Foreskin keratinocyte (primary cell): Measurements from ENCODE around the genes STX8 and GLP2R.

GRCh38 chr17:8929748-8930174 is 35.7 kb downstream of the PIK3R5 start:
- RAMPAGE, total RNA, result no peak

GRCh38 chr17:8951068-8951691 is 14.3 kb downstream of the PIK3R5 start:
- RAMPAGE, total RNA, result no peak

DNA sequence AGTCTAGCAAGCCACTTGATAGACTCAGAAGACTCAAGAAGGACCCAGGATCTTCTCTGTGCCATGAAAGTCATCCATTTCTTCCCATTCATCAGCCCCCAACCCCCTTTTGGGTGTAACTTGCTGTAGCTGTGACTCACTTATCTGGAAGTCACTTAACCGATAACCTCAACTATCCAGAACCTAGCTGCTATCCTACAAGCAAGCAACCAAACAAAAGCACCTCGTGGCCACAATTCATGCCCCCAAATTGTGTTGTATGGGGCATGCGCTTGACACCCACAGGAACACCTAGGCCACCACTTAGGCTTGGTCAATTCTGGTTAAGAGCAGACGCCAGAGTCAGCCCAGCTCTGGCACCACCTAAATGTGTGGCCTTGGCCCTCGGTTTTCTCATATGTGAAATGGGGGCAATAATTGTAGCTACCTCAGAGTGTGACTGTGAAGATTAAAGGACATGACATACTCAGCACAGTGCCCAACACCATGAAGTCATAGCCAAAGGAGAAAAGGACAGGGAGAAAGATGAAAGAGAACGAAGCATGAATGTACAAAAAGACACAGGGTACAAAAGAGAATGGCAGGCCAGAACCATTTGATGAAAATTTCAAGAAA is 3.6 kb downstream of the PIK3R5 start:
- RAMPAGE, total RNA, result no peak

- RAMPAGE, total RNA, result no peak
Observed at GRCh38 chr17:9001613-9001923, 19.7 kb upstream of the NTN1 start.

DNA sequence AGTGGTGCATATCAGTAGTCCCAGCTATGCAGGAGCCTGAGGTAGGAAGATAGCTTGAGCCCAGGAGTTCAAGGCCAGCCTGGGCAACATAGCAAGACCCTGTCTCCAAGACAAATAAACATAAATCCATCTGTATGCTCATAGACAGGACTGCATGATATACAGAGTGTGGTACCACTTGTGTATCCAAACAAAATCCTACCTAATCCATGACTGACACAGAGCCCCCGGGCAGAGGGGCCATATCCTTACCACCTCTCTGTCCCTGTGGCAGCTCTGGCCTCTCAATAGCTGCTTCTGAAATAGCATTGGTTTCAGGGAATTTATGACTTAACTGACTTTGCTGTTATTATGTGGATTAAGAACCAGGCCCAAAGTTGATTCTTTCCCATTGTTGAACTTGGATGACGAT is 31.3 kb downstream of the NTN1 start:
- RAMPAGE, total RNA, result no peak

GRCh38 chr17:9218828-9219349 is 197.6 kb downstream of the NTN1 start:
- RAMPAGE, total RNA, result no peak

DNA sequence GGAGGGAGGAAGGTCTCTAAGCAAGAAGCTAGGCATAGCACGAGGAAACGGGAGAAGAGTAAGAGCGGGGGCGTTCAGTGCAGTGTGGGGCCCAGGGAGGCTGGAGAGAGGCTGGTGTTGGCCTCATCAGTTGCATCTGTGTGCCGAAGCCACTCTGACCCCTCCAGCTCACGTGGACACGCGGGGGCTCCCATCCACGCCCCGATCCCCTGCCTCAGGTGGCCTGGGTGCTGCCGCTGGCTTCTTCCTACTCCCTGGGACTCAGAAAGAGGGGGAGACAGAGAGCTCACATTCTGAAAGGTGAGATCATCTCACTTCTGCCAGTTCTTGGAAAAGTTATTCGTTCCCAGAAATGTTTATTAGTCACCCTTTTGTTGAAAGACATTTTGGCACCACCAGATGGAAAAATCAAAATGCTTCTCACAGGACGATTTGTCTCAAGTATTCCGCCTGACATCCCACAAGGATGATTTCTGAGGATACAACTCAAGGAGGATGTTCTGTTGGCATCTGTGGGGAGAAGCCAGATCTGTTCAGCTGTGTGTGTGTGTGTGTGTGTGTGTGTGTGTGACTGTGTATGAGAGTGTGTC is 207.1 kb downstream of the NTN1 start:
- RAMPAGE, total RNA, result no peak

DNA sequence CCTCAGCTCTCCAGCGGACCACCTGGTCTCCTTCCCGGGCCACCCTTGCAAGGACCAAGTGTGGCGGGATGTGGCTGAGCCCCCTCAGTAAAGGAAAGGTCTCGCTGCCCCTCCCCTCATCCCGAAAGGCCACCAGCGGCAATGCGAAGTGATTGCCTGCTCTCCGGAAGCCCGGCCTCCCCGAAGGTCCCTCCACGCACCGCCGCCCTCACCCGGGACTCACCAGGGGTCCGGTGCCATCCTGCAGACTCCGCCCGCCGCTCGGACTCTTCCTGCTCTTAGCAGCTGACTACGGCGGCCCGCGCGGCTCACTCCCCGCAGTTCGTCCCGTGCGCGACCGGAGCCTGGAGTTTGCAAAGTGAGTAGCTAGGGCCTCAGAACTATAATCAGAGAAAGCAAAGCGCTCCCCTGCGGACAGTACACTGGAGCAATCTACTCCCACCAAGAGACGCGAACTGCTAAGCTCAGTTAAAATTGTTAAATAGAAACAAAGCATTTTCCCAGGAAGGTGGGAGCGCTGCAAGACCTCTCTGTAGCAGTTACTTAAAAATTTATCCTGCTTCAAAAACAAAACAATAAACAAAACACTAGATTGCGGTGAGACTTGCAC is at the start of gene STX8:
TSS of gene STX8 (minus strand) at position 252 of the 610 bp plus-strand sequence.
- RAMPAGE, total RNA, result no peak

DNA sequence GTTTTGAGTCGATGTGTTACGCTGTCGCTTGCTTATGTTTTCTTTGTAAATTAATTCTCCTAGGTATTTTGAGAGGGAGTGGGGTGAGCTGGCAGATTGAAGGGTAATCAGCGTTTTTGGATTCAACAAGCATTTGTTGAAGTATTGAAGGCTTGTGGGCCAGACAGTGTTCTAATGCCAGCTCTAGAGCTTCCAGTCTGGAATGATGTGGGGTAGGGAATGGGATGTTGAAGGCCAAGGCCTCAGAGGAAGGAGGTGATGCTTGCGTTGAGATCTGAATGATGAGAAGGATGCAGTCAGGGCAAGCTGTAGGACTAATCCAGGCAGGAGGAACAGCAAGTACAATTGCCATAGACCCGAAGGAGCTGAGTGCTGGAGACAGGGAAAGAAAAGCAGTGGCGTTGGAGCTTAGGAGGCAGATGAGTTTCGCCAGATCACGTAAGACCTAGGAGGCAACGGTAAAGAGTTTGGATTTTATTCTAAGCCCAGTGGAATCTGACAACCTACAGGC is 1.0 kb downstream of the USP43 start:
- RAMPAGE, total RNA, result no peak

DNA sequence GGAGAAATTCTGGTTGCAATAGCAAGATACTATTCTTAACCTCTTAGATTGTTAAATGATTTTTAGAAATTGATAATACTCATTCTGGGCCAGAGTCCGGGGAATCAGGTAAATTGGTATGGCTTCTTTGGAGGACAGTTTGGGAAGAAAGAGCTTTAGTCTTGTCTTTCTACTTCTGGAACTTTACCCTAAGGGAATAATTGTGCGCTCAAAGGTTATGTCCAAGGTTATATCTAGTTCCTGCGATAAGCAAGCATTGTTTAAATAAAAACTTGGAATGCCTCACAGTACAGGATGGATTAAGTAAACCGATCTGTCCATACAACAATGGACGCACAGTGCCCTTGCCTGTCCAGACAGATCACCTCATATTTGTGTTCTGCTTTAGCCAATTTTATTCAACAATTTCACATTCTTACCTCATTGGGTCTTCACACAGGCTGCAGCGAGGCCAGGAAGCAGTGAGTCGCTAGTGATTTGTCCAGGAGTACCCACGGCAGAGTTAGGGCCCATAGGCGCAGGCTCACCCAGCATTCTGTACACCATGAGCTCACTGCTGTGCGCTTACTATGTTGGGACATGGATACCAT is 39.6 kb downstream of the USP43 start:
- RAMPAGE, total RNA, result no peak

- RAMPAGE, total RNA, result no peak
Observed at GRCh38 chr17:9727898-9728690, 63.3 kb downstream of the DHRS7C start.

GRCh38 chr17:9825610-9826100 is at the start of gene GLP2R:
Gene GLP2R (plus strand): TSS chr17:9825924.
- RAMPAGE, total RNA, result no peak

- RAMPAGE, total RNA, result no peak
Observed at GRCh38 chr17:10105587-10106048, 92.8 kb downstream of the GAS7 start.

- RAMPAGE, total RNA, result no peak
Observed at GRCh38 chr17:10736855-10737803, 7.3 kb upstream of the TMEM220 start.

DNA sequence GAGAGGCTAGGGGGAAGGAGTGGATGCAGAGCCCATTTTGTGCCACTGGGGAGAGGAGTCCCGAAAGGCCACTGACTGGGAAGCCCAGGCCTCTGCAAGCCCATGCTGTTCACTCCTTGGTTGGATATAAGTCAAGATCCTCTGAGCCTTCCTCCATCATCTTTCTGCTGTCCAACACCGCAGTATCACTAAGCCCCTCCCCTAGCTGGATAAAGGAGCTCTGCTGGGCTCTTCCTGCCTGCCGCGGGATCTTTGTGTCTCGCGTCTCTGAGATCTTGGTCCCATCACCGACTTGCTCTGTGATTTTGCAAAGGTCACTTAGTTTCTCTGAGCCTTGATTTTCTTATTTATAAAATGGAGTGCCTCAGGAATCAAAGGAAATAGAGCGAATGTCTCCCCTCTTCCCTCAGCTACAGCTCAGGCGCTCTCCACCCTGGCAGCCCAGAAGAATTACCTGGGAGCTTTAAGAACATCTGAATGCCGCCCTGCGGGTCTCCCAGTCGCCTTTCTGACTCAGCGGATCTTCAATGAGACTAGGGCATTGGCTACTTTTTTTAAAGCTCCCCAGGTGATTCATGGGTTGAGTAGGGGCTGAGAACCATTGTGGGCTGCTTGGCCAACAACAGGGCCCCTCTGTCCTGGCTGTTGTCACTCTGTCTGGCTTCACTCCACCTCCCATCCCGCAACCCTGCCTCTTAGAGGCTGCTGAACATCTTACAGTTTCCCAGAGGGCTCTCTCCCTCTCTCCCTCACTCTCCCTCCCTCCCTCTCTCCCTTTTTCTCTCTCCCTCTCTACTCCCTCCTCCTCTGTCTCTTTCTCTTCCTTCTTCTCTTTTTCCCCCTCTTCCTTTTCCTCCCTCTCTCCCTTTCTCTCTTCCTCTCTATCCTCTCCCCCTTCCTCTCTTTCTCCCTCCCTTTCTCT is 25.3 kb upstream of the TMEM220 start:
- RAMPAGE, total RNA, result no peak

GRCh38 chr17:10791687-10792564 is 12.0 kb downstream of the TMEM238L start:
- RAMPAGE, total RNA, result no peak

DNA sequence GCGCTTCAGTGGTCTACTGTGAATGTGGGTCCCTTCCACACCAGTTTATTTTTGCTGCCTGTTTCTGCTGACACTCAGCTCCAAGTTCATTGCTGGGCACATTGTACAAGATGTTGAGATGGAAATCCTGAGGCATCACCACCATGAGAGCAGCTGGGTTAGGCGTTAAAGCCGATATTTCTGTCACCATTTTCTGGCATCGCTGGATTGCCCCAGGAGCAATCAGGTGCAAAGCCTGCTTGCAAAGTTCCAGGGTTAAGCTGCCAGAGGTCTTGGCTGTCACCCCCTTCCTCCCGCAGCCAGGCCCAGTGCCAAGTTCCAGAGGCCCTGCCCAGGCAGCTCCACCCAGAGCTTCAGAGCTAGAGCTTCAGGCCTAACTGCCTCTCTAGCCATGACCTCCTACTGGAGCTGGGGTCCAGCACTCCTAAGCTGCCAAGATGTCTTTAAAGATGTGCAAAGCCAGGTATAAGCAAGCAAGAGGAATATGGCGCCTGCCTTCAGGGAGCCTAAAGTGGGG is 8.7 kb upstream of the TMEM238L start:
- RAMPAGE, total RNA, result no peak

DNA sequence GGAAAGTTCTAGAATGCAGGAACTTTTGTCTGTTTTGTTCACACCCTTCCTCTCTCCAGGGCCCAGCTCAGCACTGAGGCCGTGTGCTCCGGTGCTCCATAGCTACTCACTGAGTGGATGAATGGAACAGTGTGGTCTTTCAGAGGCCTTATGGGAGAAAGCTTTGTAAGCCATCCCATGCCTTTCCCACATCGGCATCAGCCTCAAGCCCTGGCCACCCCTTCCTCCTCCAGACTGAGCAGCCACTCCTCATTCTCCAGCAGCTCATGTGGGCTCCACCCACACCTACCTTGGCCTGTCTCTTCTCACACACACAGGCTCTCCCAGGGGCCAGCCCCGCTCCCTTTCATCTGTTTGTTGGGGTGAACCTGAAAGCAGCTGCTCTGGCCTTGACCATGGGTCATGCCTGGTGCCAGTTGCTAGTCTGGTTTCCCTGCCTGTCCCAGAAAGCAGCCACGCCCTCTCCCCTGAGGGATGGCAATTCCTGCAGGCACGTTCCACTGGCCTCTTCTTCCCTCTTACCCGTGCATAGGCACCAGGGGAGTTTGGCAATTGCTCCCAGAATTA is 11.3 kb upstream of the TMEM238L start:
- RAMPAGE, total RNA, result no peak

- RAMPAGE, total RNA, result no peak
Observed at GRCh38 chr17:12074636-12075227, 54.1 kb downstream of the MAP2K4 start.

DNA sequence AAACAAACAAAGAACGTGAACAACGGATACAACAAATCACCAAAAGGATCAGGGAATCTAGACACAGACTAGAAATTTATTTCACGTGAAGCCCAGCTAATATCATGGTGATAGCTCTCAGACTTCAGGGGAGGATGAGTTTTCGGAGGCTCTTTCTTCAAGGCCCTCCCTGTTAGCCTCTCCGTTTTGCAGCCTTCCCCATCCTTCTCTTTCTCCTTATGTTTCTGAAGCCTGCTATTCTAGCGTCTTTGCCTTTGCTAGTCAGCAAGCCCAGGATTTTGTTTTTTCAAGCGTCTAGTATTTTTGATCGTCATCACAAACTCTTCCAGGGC is 280.7 kb downstream of the MAP2K4 start:
- RAMPAGE, total RNA, result no peak